Uterus (tissue), 7 donors: ENCODE data around the genes DTD2 and GPR33.

DNA sequence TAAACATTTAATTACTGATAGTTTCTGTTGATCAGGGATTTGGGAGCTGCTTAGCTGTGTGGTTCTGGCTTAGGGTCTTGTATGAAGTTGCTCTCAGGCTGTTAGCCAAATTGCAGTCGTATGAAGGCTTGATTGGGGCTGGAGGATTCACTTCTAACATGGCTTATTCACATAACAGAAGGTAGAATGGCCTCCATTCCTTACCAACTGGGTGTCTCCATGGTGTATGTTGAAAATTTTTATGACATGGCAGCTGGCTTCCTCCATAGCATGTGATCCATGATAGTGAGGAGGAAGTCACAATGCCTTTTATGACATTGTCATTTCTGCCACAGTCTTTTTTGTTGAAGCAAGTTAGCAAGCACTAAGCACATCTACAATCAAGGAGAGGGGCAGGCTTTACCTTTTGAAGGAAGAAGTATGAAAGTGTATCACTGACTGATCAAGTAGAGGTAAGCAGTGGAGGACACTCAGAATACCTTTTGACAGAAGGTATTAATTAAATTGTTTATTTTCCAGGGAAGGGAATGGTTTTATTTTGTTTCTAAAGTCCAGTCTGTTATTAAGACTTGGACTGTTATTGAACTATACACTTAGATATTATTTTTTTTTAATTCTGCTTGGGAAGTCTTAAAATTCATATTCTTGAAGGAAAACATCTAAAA lies 18.6 kb downstream of the G2E3 start:
- PRO-cap, 4 experiments = no peak in any of the 4 experiments
- RAMPAGE, long total RNA, 2 experiments = no peak in any of the 2 experiments
- RRBS = no CpG with 5 or more reads among the region's 1 CpG

DNA sequence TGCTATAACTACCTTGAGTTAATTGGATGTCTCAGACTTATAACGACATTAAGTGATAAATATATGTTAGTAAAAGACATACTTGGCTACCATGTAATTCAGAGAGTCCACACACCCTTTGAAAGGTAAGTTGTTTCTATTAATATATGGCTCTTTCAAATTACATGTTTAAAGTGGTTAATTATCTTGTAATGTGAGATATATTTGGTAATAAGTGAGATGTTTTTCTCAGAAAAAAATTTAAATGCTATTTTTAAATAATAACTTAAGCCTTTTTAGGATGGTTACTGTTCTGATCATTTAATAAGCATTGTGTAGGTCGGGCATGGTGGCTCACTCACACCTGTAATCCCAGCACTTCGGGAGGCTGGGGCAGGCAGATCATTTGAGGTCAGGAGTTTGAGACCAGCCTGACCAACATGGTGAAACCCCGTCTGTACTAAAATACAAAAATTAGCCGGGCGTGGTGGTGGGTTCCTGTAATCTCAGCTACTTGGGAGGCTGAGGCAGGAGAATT lies 9.8 kb upstream of the SCFD1 start:
- PRO-cap, 4 experiments = no peak in any of the 4 experiments
- RAMPAGE, long total RNA, 2 experiments = no peak in any of the 2 experiments
- RRBS = no CpG with 5 or more reads among the region's 6 CpGs

- PRO-cap, 4 experiments = no peak in any of the 4 experiments
- RAMPAGE, long total RNA, 2 experiments = no peak in any of the 2 experiments
- RRBS = no CpG with 5 or more reads among the region's 1 CpG
Observed at GRCh38 chr14:30653464-30653686, 31.3 kb downstream of the SCFD1 start.

- PRO-cap, 4 experiments = no peak in any of the 4 experiments
- RAMPAGE, long total RNA, 2 experiments = no peak in any of the 2 experiments
- RRBS = no CpG with 5 or more reads among the region's 9 CpGs
Observed at GRCh38 chr14:30969761-30970593, 55.5 kb upstream of the AP4S1 start.

DNA sequence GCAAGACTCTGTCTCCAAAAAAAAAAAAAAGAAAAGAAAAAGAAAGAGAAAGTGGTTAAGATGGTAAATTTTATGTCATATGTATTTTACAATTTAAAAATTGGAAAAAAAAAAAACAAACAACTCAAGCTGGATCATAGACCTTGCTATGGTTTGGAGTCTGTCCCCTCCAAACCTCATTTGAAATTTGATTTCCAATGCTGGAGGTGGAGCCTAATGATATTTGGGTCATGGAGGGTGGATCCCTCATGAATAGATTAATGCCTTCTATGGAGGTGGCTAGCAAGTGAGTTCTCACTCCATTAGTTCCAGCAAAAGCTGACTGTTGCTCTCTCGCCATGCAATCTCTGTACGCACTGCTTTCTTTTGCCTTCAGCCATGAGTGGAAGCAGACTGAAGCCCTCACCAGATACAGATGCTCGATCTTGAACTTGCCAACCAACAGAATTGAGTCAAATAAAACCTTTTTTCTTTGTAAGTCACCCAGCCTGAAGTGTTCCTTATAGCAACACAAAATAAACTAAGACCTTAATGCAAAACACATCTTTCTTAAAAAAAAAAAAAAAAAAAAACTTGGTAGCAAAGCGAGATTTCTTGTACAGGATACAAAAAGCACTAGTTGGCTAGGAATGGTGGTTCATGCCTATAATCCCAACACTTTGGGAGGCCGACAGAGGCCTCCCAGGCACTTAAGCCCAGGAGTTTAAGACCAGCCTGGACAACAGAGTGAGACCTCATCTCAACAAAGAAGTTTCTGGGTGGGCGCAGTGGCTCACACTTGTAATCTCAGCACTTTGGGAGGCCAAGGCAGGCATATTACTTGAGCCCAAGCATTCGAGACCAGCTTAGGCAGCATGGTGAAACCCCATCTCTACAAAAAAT lies 22.0 kb upstream of the AP4S1 start:
- PRO-cap, 4 experiments = no peak in any of the 4 experiments
- RAMPAGE, long total RNA, 2 experiments = no peak in any of the 2 experiments
- RRBS = no CpG with 5 or more reads among the region's 7 CpGs

DNA sequence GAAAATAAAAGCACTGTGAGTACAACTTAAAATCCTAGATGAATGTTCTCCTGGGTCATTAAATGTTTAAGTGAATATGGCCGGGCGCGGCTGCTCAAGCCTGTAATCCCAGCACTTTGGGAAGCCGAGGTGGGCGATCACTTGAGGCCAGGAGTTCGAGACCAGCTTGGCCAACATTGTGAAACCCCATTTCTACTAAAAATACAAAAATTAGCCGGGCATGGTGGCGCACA lies 1.0 kb upstream of the STRN3 start:
- PRO-cap, 4 experiments = peak in 1 of 4 experiments; most common plus-strand start position 61 of the sequence (in 1)
- RAMPAGE, long total RNA, 2 experiments = no peak in any of the 2 experiments
- RRBS = no CpG with 5 or more reads among the region's 8 CpGs

DNA sequence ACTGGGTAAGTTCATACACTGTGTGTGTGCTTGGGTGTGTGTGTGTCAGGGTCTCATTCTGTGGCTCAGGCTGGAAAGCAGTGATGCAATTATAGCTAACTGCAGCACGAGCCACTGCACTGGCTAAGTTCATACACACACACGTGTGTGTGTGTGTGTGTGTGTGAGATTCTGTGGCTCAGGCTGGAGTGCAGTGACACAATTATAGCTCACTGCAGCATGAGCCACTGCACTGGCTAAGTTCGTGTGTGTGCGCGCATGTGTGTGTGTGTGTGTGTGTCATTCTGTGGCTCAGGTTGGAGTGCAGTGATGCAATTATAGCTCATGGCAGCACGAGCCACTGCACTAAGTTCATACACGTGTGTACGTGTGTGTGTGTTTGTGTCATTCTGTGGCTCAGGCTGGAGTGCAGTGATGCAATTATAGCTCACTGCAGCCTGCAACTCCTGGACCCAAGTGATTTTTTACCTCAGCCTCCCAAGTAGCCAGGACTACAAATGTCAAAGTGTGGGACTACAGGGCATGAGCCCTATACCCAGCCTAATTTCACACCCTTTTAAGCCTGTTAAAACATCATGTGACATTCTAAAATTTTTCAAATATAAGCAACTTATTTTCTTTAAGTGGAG lies 85.4 kb downstream of the HECTD1 start:
- PRO-cap, 4 experiments = no peak in any of the 4 experiments
- RAMPAGE, long total RNA, 2 experiments = no peak in any of the 2 experiments
- RRBS = no CpG with 5 or more reads among the region's 8 CpGs

- PRO-cap, 4 experiments = no peak in any of the 4 experiments
- RAMPAGE, long total RNA, 2 experiments = start-site peak on the minus strand in 1 of 2 experiments, at chr14:31129253-31129406 at its widest, 45 reads per replicate
- RRBS = no CpG with 5 or more reads among the region's 11 CpGs
Observed at GRCh38 chr14:31129111-31129772, 78.4 kb downstream of the HECTD1 start.

GRCh38 chr14:31456566-31457874 lies at the start of gene DTD2:
DTD2 (minus strand) TSS chr14:31457506.
- PRO-cap, 4 experiments = peak in 4 of 4 experiments; most common plus-strand start chr14:31457565 (in 3); most common minus-strand start chr14:31457426 (in 3)
- RAMPAGE, long total RNA, 2 experiments = start-site peak on the minus strand in 1 of 2 experiments, at chr14:31457403-31457469 at its widest, 271 reads per replicate
- RRBS = 2% methylated on average over 15 of the region's 76 CpGs

GRCh38 chr14:31487808-31488333 lies at the start of gene GPR33:
GPR33 (minus strand) TSS chr14:31488039.
- PRO-cap, 4 experiments = no peak in any of the 4 experiments
- RAMPAGE, long total RNA, 2 experiments = no peak in any of the 2 experiments
- RRBS = 90% methylated on average over 1 of the region's 4 CpGs

DNA sequence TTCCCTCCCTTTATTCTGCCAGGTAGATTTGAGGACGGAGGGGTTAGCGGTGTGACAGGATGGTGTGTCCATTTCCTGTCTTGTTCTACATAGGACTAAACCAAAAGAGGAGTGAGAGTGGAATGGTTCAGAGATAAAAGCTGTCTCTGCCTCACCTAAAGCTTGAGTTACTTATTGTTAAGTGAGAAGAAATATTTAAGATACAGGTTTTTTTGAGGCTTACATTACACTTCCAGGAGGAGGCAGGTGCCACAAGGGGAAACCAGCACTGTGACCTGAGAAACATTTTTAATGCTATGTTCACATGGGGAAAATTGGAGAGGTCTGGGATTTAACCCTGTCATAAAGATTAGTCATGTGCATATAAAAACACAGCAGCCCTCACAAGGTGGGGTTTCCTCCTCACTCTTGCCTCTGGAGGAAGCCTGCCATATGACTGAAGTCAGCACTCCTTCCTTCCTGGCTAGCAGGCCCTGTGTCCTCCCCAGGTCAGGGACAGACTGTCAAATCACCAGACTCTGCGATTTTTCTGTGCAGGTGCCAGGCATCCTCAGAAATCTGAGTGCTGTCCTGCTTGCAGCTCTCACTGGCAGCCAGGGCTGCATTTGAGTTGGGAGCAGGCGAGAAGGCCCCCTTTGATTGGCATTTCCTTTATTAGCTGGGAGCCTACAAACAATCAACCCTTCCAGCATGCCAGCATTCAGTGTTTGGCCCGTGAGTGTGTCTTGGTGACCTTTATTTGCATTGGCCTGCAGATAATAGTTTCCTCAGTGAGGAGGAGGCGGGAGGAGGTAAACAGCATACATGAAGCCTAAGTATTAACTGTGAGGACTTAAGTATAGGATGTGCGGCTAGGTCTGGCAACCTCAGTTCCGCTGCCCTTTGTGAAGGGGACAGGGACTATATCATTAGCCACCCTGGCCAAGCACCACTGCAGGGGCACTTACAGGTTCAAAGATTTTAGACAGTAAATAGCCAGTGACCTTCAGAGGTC lies 183.9 kb upstream of the ARHGAP5 start:
- PRO-cap, 4 experiments = no peak in any of the 4 experiments
- RAMPAGE, long total RNA, 2 experiments = no peak in any of the 2 experiments
- RRBS = no CpG with 5 or more reads among the region's 8 CpGs

- PRO-cap, 4 experiments = no peak in any of the 4 experiments
- RAMPAGE, long total RNA, 2 experiments = no peak in any of the 2 experiments
- RRBS = no CpG with 5 or more reads among the region's 7 CpGs
Observed at GRCh38 chr14:32093815-32094249, 16.7 kb downstream of the ARHGAP5 start.

- PRO-cap, 4 experiments = peak in 4 of 4 experiments; most common plus-strand start chr14:32201309 (in 4); most common minus-strand start chr14:32201206 (in 2)
- RAMPAGE, long total RNA, 2 experiments = no peak in any of the 2 experiments
- RRBS = 1% methylated on average over 6 of the region's 37 CpGs
Observed at GRCh38 chr14:32200660-32201520, 123.8 kb downstream of the ARHGAP5 start.

DNA sequence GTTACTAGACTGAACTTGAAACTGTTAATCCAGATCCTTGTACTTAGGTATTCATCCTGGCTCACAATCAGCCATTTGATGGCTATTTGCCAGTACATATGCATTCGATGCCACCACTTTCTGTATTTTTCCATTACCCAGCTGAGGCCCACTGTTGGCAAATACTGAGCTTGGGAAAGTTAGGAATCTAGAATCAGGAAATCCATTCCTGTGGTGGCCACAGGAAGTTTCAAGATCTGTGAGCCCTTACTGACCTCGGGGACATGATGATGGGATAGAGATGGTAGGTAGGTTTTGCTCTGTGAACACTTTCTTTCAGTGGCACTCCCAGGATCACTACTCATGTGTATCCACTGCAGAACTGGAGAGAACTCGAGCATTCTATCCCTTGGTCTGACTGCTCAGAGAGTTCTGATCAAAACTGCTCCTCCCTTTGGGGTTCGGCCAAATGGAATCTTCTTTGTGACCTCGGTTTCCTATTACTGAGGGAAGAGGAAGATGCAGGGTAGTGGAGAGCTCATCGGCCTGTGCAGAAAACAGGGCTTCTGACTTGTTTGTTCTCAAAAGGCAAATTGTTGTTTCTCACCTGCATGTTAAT lies 17.3 kb upstream of the AKAP6 start:
- PRO-cap, 4 experiments = no peak in any of the 4 experiments
- RAMPAGE, long total RNA, 2 experiments = no peak in any of the 2 experiments
- RRBS = no CpG with 5 or more reads among the region's 6 CpGs

GRCh38 chr14:32417721-32418428 lies 88.8 kb downstream of the AKAP6 start:
- PRO-cap, 4 experiments = no peak in any of the 4 experiments
- RAMPAGE, long total RNA, 2 experiments = no peak in any of the 2 experiments
- RRBS = no CpG with 5 or more reads among the region's 4 CpGs

- PRO-cap, 4 experiments = peak in 2 of 4 experiments; most common plus-strand start chr14:32433402 (in 2)
- RAMPAGE, long total RNA, 2 experiments = start-site peak on the plus strand in 1 of 2 experiments, at chr14:32433457-32433484 at its widest, 69 reads per replicate
- RRBS = no CpG with 5 or more reads among the region's 4 CpGs
Observed at GRCh38 chr14:32433308-32433931, 104.3 kb downstream of the AKAP6 start.

- PRO-cap, 4 experiments = no peak in any of the 4 experiments
- RAMPAGE, long total RNA, 2 experiments = no peak in any of the 2 experiments
- RRBS = no CpG with 5 or more reads among the region's 5 CpGs
Observed at GRCh38 chr14:32454071-32454559, 125.0 kb downstream of the AKAP6 start.

DNA sequence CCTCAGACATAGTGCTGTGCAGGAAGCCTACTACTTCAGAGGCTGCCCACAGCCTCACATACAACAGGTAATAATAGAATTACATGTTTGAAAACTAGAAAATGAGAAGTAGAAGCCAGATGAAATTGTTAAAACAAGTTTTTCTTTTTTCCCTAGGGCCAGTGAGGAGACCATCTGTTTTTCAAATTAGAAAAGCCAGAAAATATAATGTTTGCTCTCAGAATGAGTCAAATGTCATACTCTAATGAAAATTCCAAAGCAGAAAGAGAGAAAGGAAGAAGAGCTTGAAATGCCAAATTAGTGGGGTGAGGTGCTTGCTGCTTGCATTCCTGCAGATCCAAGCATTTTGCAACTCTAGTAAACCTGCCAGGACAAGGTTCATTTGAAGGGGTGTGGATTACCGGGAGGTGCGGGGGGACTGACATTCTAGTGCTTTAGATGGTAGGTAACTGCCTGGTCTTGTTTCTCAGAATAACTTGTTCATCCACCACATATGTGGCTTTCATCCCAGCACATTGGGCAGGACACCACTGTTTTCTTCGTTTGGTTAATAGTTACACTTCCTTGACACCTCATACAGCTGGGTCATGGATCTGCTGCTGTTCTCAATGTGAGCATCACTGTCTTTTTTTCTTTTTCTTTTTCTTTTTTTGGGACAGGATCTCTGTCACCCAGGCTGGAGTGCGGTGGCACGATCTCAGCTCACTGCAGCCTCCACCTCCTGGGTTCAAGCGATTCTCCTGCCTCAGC lies 144.3 kb downstream of the AKAP6 start:
- PRO-cap, 4 experiments = no peak in any of the 4 experiments
- RAMPAGE, long total RNA, 2 experiments = no peak in any of the 2 experiments
- RRBS = no CpG with 5 or more reads among the region's 6 CpGs

- PRO-cap, 4 experiments = peak in 3 of 4 experiments; most common plus-strand start chr14:32709367 (in 3)
- RAMPAGE, long total RNA, 2 experiments = no peak in any of the 2 experiments
- RRBS = no CpG with 5 or more reads among the region's 4 CpGs
Observed at GRCh38 chr14:32708879-32709423, 229.7 kb upstream of the NPAS3 start.

- PRO-cap, 4 experiments = no peak in any of the 4 experiments
- RAMPAGE, long total RNA, 2 experiments = no peak in any of the 2 experiments
- RRBS = no CpG with 5 or more reads among the region's 10 CpGs
Observed at GRCh38 chr14:32985748-32986582, 47.3 kb downstream of the NPAS3 start.